ENCODE results near the genes ARVCF and RTN4R.

GRCh38 chr22:19756368-19757203, 4.0 kb upstream of the TBX1 start:
- RRBS, result 7% methylated on average over 24 of the region's 79 CpGs

GRCh38 chr22:19877870-19878588, 23.4 kb upstream of the GNB1L start:
- RRBS, result no CpG with 5 or more reads among the region's 21 CpGs

DNA sequence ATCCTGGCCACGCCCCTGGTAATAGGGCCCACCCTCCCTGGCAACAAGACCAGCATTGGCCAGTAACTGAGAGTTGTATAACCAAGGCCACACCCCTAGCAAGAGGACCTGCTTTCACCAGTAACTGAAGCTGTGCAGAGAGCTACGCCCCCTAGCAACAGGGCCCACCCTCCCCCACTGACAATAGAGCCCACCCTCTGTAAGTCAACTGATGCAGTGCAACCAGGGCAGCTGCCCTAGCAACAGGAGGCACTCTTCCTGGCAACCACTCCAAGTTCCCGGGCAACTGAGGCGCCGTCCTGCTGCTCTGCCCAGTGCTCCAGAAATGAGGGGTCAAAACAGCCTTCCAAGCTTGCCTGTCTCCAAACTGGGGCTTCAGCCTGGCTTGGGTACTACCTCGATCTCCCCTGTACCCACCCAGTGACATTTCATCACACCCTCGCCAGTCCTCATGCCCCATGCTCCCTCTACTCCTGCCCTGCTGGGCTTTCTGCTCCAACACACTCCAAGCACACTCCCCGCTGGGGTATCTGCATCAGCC, 33.0 kb upstream of the TXNRD2 start:
- RRBS, result no CpG with 5 or more reads among the region's 8 CpGs

GRCh38 chr22:19975140-19975956, 33.7 kb upstream of the TXNRD2 start:
- RRBS, result no CpG with 5 or more reads among the region's 13 CpGs

DNA sequence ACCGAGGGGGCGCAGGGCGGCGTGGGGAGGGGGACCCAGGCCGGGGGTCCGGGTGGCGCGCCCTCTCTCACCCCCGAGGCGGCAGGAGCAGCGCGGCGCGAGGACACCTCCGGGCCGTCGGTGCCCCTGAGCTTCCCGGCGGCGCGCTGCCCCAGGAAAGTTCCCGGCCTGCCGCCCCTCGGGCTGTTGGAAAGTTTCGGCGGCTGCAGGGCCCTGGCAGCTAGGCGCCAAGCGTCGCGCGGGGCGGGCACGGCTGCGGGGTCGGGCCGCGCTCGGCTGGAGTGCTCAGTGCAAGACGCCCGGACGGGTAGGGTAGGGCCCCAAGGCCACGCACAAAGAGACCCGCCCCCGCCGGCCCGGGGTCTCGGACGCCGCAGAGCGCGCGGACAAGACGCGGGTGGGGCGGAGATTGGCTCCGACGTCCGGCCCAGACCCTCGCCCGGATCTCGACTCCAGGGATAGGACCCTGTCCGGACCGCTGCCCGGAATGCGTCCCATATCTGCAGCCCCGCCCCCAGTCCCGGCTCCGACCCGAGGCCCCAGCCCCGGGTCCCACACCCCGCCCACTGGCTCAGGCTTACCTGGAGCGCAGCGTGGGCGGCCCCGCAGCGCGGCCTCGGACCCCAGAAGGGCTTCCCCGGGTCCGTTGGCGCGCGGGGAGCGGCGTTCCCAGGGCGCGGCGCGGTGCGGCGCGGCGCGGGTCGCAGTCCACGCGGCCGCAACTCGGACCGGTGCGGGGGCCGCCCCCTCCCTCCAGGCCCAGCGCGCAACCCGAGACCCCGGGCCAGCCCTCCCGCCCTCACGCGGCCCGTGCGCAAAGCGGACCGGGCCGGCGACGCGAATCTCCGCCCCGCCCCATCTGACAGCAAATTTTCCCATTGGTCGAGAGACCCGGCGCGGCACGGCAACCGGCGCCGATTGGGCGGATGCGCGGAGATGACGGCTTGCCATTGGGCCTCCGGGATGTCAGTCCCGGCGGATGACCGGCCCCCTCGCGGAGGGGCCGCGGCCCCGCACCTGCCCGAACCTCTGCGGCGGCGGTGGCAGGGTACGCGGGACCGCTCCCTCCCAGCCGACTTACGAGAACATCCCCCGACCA, at the start of gene ARVCF:
ARVCF (minus strand) TSS at position 816 of the 1,099 bp plus-strand sequence.
- RRBS, result 1% methylated on average over 81 of the region's 150 CpGs

GRCh38 chr22:20101624-20102711, 13.9 kb upstream of the RANBP1 start:
- RRBS, result no CpG with 5 or more reads among the region's 19 CpGs

DNA sequence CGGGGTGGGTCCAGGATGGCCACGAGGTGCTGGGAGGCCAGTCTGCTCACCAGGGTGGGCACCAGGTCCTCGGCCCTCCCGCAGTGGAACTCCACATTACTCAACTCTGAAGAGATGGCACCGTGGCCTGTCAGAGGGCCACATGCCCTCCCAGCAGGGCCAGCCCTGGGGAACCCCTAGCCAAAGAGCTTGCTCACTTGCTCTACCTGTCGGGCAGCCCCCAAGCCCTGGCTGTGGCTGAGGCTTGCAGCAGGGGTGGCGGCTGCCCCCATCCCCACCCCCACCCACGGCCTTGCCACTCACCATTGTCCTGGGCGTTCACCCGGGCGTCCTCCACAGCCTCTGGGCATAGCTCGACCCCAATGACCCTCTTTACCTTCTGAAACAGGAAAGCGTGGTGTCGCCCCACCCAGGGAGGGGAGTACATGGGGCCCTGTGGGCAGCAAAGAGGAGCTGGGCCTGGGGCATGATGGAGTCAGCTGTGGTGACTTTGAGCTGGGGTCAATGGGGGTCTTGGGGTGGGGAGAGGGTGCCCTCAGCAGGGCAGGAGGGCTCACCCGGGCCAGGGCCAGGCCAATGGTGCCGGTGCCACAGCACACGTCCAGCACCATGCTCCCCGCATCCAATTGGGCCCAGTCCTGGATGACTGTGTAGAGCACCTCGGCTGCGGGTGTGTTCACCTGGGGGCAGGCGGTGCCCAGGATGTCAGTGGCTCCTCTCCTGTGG, 2.6 kb upstream of the RANBP1 start:
- RRBS, result no CpG with 5 or more reads among the region's 21 CpGs

DNA sequence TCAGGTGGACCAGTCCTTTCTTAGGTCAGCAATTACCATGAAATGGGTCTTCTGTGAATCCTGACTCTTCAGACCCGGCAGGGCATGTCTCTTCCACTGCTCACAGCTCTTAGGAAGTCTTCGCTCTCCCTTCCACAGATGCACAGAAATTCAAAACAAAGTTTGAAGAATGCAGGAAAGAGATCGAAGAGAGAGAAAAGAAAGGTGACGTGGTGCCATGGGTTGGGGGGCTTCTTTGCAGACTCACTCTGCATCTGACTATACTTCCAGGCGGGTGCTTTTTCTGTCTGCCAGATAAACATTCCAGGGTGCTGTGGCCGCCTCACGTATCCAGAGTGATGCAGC, 5.5 kb upstream of the ZDHHC8 start:
- RRBS, result no CpG with 5 or more reads among the region's 7 CpGs

- RRBS, result 21% methylated on average over 3 of the region's 36 CpGs
Measured at GRCh38 chr22:20155171-20155921, 4.5 kb upstream of the CCDC188 start.

DNA sequence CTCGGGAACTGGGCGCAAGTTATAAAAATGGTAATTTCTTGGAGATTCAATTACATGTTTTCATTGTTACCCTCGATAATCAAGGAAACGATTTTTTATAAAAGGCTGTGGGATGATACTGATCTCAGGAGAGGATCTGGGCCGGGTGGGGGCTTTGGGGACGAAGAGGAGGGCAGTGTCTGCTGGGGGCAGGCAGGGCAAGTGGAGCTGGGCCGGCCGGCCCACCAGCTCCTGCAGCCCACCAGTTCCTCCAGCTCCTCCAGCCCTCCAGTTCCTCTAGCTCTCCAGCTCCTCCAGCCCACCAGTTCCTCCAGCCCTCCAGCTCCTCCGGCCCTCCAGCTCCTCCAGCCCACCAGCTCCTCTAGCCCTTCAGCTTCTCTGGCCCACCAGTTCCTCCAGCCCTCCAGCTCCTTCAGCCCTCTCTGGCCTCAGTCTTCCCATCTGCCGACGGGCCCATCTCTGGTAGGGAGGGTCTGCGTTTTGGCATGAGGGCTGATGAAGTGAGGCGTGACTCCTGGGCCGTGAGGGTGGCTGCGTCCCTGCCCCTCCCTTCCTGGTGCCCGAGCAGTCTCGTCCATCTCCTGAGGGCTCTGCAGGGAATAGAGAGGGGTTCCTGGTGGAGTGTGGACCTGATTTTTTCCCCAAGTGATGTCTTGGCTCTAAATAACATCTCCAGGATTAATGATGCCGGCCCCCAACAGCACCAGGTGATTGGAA, 9.2 kb upstream of the CCDC188 start:
- RRBS, result 60% methylated on average over 1 of the region's 18 CpGs

DNA sequence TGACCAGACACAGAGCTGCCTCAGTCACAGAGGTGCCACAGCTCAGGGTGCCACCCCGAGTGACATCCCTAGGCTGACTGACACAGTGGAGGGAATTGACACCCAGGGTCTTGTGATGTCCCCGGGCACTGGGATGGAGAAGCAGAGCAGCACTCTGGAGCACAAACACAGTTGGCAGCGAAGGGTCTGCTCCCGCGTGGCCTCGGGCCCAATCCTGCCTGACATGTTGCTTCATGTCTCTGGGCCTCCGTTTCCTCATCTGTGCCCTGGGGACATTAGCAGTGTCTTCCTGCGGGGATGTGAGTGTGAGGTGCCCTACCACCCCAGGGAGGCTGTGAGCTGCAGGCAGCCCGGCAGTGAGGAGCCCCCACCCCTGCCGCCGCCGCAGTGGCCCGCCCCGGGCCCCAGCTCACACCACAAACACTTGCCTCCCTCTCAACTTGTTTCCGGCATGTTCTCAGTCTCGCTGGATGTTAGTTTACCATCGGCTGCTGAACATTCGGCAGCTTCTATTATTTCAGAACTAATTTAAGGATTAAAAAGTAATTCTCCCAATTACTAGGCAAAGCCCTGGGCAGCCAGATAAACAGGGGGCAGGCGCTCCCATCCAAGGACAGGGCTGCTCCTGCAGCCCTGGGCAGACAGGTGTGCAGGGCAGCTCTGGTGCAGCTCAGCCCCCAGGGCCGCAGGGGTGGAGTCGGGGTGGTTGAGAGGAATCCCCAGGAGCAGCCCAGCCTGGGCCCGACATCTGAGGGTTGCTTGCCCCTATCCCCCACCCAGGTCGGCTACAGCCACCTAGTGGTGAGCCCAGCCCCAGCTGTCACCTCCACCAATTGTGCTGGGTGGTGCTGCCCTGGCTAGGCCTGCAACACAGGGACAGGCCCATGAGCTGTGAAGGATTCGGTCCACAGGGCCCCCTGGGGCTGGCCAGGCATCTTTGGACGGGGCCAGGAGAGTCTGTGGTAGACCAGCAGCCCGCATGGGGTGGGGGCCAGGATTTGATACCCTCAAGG, 29.9 kb downstream of the RTN4R start:
- RRBS, result 10% methylated on average over 7 of the region's 26 CpGs

- RRBS, result 1% methylated on average over 44 of the region's 140 CpGs
Measured at GRCh38 chr22:20267595-20268751, at the start of gene RTN4R. Gene RTN4R (minus strand): TSS chr22:20268318.

DNA sequence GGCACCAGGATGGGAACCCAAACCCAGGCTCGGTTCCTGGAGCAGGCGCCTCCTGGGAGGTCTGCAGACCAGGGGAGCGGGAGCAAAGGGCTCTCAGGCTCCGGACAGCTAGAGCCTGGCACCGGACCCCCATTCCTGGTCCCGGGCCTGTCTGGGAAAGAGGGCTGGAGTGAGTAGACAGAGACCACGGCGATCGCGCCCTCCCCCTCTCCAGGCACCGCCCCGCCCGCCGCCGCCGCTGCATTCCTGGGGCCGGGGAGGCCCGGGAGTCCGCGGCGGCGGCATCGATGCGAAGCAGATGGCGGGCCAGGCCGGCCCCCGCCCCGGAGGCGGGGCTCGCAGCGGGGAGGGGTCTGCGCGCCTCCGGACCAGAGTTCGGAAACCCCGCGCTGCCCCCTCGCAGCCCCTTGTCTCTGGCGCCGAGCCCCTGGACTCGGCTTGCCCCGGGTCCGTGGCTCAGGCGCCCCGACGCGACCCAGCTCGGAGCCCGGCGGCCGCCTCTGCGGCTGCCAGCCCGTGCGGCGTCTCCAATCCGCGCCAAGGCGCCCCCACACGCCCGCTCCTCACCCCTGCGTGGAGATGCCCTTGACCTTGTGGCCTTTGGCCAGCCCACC, 1.4 kb downstream of the SCARF2 start:
- RRBS, result 1% methylated on average over 38 of the region's 61 CpGs

DNA sequence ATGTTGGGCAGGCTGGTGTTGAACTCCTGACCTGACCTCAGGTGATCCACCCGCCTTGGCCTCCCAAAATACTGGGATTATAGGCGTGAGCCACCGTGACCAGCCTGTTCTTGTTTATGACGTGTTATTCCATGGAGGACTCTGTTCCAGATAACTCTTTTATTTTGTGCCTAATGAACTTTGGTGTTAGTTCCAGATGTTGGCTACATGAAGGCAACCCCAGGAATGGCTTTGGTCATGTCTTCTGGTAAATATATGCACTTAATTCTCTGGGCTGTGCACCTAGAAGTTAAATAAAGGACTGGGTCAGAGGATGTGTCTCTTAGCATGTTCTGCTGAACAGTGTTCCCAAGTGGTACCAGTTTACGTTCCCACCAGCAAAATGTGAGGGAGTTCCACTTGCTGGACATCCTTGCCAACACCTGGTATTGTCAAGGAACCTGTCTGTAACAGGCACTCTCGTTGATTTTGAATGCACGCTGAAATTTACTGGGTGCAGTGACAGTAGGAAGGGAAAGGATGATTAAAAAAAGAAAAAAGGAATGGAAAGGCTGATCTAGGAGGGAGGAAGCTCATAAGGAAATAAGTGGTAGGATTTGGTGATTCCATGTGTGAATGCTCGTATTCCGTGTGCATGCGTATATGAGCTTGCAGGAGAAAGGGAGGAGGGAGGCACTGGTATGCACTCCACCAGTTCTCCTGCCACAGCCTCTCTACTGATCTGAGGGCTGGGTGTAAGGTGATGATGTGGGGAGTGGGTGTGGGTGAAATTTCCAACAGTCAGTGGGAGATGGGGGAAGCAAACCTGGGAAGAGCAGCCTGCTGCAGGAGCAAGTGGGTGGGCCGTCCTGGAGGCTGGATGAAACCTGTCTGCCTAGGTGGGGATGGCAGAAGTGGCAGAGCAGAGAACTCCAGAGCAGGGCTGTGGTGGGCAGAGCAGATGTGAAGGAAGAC, 14.8 kb downstream of the MED15 start:
- RRBS, result no CpG with 5 or more reads among the region's 11 CpGs

GRCh38 chr22:20697383-20697843, 76.5 kb upstream of the SERPIND1 start:
- RRBS, result no CpG with 5 or more reads among the region's 11 CpGs

GRCh38 chr22:20701861-20702433, 72.0 kb upstream of the SERPIND1 start:
- RRBS, result no CpG with 5 or more reads among the region's 49 CpGs

DNA sequence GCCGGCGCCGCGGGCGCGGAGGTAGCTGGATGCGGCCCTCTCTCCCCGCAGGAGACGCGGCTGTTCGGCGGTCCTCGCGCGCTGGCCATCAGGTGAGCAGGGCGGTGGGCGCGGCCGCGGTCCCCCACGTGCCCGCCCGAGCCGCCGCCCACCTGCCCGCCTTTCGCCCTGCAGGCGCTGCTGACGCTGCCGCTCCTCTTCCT, 69.9 kb upstream of the SERPIND1 start:
- RRBS, result no CpG with 5 or more reads among the region's 30 CpGs

DNA sequence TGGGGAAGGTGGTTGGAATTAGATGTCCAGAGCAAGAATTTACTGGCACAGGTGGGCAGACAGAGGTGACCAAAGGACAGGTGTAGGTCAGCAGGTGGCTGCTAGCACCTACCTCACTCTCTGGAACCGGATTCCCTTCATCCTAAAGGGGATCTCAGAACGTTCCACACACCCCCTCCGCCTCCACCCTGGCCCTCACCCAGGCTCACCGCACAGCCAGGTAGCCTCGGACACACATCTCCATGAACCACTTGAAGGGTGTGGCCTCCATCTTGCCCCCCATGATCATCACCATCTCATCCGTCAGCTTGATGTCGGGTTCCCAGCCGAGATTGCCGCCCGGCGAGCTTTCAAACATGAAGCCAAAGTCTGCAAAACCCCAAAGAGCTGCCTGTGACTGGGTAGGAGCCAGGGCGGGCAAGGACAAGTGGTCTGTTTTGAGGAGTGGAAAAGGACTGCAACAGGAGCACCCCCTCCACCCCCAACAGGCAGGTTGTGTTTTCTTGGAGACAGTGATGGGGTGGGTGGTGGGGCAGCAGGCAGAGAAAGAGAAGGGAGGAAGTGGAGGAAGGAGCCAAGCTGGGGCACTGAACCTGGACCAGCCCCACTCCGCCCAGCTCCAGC, 63.3 kb upstream of the SERPIND1 start:
- RRBS, result no CpG with 5 or more reads among the region's 13 CpGs

DNA sequence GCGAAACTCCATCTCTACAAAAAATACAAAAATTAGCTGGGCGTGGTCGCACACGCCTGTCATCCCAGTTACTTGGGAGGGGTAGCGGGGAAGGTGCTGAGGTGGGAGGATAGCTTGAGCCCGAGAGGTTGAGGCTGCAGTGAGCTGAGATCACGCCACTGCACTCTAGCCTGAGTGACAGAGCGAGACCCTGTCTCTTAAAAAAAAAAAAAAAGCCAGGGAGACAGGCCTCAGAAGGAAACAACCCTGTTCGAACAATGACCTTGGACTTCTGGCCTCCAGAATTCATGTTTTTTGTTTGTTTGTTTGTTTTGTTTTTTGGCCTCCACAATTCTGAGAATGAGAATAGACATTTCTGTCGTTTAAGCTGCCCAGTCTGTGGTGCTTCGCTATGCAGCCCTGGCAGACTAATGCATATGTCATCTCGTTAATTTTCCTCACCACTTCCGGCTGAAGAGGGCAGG, 48.2 kb upstream of the SERPIND1 start:
- RRBS, result 63% methylated on average over 1 of the region's 13 CpGs

DNA sequence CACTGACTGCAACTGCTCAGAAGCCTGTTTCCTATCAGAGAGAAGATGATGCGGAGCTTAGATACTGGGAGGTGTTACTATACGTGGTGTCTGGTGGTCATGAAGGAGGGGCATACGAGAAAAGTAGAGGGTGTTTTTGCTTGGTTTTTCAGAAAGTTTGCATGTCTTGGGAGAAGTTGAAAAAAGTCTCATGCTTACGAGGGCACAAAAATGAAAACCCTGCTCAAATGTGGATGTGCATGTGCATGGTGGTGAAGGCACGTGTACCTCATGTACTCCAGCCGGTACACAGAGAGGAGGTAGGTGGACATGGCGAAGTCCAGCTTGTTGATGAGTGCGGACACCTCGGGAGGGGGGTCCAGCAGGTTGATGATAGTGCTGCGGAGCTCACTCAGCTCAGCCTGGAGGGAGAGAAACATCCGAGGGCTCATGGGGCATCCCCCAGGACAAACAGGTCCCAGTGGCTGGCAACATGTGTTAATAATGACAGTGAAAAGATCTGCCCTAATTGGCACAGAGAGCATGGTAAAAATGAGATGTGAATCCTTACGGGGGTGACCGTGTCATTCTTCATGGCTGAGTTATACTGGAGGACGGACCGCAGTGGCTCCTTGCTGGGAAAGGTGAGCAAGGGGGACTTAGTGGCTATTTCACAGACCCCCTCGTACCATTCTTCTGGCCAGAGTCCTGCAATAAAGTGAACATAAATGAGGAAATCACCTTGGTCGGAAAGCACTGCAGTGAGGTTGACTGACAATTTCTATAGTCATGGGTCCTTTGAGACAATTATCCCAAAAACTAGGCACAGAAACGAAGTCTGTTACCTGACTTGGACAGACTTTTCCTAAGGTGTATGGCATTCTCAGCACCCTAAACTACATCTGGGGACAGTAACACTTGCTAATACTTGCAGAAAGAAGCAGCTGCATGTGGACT, 9.1 kb upstream of the SERPIND1 start:
- RRBS, result no CpG with 5 or more reads among the region's 18 CpGs

All from zone of skin (tissue), 1 donor.